ENCODE measurements around a stretch of chr10.

DNA sequence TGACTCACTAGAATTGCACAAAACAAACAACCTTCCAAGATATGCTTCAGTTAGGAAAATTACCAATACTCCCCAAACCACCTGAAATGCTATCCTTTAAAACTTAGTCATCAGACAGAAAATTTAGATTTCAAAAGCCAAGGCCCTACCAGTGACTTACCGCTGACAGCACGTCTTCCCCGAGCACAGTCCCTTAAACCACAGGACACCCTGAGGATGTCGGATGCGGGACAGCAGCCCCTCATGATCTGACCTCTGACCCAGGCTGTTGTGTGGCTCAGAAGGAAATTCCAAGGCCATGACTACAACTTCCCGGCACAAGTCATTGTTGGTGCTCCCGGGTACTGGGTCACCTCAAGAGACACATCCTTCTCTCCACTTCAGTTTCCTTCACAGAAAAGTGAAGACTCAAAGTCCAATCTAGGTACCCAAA is 279.4 kb downstream of the PRPF18 start:
- PRO-cap: no peak

GRCh38 chr10:13871793-13872391 is 285.1 kb downstream of the PRPF18 start:
- PRO-cap: no peak

- PRO-cap: no peak
These were observed 355.4 kb downstream of the FRMD4A start for GRCh38 chr10:13975053-13975958.

DNA sequence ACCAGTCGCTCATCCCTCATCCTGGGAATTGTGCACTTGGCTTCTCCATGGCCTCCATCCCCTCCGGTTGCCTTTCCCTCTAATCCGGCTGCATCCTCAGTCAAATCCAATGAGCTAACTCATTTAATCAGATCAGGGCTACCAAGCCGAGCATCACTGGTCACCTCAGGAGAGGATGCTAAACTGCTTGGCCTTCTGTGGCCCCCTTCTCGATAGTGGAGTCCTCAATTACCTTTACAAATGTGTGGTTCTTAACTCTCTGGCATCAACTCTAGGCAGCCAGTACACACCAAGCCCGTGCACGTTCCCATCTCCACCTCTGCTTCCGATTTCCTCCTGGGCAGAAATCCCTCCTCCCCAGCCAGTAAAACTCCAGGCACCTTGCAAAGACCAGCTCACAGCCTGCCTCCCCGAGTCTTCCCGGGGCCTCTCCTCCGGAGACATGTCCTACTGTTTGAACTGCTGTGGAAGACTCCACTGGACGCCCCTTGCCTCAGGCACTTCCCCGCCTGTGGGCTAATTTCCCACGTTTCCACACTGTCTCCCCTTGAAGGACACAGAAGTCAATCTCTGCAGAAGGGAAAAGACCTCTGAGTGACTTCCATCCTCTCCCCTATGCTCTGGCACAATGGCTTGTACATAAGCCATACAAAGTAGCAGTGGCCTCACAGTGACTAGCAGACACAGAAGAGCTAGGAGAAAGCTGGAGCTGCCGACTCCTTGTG is 210.6 kb upstream of the FRMD4A start:
- PRO-cap: no peak

DNA sequence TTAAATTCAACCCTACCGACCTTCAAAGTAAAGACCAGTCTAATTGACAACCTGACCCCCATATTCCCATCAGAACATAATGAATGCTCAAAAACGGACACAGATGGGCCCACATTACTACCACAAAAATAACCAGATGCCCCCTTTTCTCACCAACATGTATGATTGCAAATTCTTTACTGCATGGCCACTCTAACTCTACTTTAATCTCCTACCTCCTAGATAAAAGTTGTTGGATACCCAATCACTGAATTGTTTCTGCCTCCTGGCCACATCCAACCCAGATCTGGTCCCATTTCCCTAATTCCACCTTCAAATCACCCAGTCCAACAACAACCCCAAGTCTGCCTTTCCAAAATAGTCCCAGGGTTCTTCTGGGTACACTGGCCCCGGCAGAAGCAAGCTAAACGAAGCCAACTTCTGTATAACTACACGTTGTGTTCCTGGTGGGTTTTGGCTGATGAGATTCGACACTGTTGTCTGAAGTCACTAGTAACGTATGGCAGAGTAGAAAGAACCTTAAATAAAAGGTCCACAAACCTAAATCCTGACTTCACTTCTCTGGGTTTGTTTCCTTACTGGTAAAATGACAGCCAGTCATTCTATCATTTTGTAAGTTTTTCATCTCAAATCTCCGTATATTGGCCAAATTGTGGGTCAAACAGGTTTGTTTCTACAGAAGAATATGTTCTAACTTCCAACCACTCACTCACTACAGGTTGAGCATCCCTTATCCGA is 216.2 kb upstream of the FRMD4A start:
- PRO-cap: no peak

- PRO-cap: no peak
These were observed 220.4 kb downstream of the FAM107B start for GRCh38 chr10:14553992-14555005.

GRCh38 chr10:14561354-14561613 is 213.4 kb downstream of the FAM107B start:
- PRO-cap: no peak

- PRO-cap: no peak
These were observed 210.5 kb downstream of the FAM107B start for GRCh38 chr10:14564029-14564810.

DNA sequence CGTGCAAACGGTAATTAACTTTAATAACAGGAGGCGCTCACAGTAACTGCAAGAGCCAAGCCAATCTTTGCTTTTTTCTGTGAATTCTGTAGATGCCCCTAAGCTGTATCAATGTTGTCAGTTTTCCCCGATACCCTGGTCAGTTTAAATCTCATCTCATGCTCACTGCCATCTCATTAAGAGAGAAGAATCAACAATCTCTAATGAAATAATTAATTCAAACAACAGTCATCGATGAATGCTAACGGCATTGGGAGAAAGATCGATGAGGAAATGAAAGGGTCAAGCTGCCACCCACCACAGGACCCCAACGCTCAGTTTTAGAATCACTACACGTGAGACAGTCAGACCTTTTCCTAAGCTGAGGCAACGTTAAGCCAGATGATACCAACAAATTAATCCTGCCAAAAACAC is 183.3 kb downstream of the FAM107B start:
- PRO-cap: no peak

GRCh38 chr10:14670386-14670864 is 104.3 kb downstream of the FAM107B start:
- PRO-cap: no peak

DNA sequence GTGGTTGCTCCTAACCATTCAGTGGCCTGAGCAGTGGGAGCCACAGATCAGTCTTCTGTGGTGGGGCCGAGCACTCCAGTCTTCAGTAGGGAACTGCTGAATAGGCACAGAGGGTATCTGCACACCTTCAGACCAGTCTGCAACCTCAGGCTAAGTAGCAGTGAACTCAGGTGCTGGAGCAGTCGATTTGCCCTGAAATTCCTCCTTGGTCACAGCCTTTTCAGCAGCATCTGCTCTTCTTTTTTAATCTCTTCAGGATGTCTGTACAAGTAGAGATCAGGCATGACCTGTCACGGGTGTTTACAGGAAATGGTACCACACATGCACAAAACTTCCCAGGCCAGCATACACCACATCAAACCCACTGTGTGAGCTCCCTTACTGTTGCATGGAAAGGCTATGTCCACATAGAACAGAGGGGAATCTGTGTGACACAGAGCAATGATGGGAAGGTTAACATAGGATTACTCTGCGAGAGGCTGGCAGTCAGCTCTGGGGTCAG is 51.5 kb downstream of the FAM107B start:
- PRO-cap: no peak

DNA sequence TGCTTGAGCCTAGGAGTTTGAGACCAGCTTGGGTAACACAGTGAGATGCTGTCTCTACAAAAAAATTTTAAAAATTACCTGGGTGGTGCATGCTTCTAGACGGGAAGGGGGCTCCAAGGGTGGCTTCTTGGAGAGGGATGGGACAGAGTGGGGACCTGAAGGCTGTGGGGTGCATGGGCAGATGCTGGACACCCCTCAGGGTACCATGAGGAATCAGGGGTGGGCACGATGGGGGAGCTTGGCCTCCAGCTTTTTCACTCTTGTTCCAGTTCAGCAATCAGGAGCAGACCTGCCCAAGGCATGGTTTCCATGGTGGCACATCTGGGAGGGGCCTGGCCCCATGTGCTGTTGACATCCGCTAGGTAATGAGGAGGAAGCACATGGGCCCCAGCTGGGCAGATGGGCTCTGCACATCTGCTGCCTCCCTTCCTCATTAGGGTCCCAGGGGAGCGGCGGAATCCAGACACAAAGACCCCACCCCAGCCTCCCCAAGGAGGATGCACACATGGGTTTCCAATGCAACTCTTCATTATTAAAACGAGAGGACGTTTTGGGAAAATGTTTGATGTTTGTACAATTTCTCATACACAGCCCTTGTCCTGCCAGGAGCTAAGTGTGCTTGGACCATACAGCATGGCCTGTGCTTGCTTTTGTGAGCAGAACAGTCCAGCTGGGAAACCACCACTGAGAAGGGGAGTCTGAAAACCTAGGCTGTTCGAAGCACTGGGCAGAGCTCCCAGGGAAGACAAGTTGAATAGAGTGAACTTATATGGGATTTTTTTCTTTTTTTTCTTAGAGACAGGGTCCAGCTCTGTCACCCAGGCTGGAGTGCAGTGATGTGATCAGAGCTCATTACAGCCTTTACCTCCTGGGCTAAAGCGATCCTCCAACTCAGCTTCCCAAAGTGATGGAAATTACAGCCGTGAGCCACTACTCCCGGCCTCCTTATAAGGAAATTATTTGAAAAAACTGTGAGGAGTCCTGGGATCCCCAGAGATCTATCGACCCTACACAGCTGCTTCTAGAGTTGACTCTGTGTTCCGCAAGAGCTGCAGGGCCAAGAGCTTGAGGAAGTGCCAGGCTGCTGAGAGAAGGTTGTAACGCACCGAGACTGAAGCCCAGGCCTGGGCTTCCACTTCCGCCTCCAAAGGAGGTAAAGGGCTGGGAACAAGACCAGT is 23.6 kb downstream of the FAM107B start:
- PRO-cap: no peak

GRCh38 chr10:15169553-15169959 is 1.1 kb upstream of the NMT2 start:
- PRO-cap: no peak

DNA sequence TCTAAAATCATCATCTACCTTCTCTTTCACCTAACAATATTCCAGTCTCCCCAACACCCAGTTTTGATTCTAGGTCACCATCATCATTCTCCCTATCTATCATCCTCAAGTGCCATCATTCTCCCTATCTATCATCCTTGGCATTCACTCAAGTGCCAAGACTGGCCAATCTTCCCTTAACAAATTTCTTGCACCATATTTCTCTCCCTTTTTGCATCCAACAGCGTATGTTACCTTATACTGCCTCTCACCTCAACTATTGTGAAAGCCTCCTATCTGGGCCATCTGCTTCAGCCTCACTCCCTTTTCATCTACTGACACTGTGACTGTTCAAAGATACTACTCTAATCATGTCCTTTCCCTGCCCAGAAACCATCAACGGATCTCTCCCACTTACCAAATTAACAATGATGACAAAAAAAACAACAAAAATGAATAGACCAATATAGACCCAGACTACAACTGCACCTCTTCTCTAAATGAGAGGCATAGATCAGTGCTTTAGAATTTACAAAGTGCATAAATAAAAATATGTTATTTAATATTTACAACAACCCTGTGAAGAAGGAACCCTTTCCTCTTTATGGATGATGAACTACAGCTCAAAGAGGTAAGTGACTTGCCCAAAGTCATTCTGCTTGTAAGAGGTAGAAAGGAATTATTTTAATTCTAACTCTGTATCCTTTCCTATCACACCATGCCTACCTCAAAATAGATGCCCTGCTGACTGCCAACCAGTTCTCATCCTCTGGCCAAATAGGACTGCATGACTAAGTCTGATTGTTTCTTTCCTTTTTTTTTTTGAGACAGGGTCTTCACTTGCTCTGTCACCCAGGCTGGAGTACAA is 90.8 kb upstream of the NMT2 start:
- PRO-cap: no peak

- PRO-cap: no peak
These were observed 8.6 kb downstream of the MINDY3 start for GRCh38 chr10:15851528-15852258.

- PRO-cap: no peak
These were observed 36.2 kb upstream of the MINDY3 start for GRCh38 chr10:15896487-15896868.

GRCh38 chr10:16628751-16629580 is 107.3 kb upstream of the C1QL3 start:
- PRO-cap: no peak

- PRO-cap: no peak
These were observed 148.9 kb upstream of the RSU1 start for GRCh38 chr10:16965977-16966688.

- PRO-cap: no peak
These were observed 151.1 kb upstream of the RSU1 start for GRCh38 chr10:16968290-16968802.

DNA sequence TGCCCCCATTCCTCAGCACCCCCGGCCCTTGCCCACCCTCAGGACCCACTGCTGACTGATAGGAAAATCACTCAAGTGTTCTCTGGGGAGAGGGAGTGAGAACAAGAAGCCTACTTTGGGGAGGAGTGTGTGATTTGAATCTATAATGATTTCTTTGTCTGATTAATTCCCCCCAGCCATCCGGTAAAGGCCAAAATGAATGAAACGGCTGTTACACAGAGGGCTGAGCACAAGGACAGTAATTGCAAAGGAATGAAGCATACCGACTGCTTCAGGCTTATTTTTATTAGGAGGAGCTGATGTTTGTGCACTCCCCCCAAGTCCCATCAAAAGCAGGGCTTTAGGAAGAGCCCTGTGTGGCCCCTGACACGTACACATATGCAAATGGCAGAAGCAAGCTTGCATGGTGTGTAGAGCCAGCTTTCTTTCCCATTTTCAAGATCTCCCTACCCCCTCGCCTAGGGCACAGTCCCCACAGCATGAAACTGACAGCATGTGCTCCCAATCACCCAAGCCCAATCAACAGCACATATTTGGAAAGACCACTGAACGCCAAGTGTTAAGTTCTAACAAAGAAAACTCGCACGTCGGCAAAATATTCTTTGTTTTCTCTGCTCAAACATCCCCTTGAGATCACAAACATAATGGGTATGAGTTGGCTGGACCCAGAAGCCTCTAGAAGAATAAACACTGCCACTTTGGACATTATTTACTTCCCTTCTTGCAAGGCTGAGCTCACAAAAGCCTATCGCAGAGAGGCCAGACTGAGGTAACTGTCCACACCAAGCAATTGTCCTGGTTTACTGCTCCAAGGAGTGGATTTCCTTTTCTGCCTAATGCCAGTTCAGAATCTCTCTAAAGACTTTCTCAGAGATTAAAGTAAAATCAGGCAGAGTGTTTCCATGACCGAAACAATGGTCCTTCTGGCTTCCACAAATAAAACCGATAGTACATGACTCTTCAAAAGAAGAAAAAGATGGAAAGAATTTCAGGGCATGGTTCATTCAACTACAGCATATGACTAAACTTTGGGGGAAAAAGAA is 143.0 kb downstream of the CUBN start:
- PRO-cap: no peak